Glomerular endothelial cell (primary cell): ENCODE measurements around a stretch of chr17.

DNA sequence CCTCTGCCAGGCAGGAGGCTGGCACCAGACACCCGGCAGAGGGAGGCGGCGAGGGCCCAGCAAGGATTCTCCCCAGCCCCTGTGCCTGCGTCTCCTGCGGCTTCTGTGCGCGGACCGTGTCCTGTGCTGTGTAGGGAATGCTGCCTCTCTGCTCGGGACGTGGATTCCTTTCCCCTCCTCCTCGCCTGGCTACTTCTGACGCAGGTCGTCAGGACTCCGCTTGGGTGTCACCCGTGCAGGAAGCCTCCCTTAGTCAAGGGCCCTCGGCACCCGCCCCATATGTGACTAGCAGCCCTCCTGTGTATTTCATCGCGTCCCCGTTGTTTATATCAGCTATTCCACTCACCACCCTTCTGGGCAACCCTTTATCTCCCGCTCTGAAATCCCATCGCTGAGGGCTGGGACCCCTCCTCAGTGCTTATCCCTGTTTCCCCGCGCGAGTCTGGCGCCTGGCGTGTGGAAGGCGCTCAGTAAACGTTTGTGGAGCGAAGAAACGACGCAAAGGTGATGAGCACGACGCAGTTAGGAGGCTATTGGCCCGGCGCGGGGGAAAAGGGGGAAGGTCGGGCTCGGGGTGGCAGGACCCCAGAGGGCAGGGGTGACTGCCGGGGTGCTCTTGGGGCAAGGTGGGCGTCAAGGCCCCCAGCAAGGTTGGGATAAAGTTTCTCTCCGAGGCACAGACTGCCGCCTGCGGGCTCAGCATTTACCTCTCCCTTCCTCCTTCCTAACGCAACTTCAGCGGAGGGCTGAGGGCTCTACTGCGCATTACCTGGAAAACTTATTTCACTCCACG is 3.3 kb upstream of the CCDC200 start:
- RAMPAGE, long total RNA = no peak

- RAMPAGE, long total RNA = no peak
Observed at GRCh38 chr17:43290987-43291431, 62.6 kb upstream of the CCDC200 start.

- RAMPAGE, long total RNA = start-site peak on the minus strand at chr17:43361355-43361362, 119 and 117 reads in 2 replicates
Observed at GRCh38 chr17:43360734-43361536, 37.9 kb upstream of the ARL4D start.

DNA sequence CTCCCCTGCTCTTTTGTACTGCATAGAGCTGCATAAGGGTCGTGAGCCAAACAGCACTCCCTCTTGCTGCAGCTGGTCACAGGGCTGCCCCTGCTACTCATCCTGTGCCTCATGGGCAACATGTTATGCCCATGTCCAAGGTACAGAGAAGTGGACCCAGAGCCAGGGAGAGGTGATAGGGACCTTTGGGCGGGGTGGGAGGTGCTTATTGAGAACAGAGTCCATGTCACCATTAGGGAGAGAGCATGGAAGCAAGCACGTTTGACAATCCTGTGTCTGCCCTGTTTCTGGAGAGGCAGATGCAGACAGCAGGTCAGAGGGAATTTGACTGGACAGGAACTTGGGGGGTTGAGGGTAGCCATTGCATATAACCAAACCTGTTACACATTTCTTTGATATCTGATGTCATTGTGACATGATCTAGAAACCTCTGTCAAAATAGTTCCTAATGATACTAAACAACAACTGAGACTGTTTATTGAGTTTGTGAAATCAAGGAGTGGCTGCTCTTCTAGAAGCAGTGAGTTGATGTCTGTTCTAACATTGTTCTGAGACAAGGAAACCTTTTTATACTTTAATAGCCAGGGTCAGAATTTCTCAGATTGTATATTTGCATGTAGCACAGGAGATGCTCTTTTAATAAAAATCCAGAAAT is 14.3 kb upstream of the ARL4D start:
- RAMPAGE, long total RNA = no peak

DNA sequence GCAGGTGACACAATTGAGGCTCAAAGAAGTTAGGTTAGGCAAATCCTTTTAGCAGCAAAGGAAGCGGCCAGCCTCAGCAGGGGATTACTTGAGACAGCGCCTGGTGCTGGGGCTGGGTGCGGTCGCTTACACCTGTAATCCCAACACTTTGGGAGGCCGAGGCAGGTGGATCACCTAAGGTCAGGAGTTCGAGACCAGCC is 18.7 kb upstream of the DHX8 start:
- RAMPAGE, long total RNA = no peak

DNA sequence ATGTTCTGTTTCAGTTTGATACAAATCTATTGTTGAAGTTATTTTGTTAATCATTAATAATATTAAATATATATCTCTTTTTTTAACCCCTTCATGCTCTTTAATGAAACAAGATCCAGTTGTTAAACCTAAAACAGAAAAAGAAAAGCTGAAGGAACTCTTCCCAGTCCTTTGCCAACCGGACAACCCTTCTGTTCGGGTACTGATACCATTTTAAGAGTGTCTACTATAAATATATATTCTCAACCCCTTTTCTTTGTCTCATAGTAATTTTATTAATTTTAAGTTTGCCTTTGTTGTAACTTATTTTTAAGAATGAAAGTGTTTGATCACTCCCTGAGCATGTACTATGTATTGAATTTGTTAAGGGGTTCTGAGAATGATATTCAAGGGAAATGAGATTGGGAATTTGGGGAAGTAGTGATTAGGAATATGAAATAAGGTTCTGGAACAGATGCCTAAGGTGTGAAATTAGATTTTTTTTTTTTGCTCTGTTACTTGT is 7.3 kb downstream of the DHX8 start:
- RAMPAGE, long total RNA = no peak

DNA sequence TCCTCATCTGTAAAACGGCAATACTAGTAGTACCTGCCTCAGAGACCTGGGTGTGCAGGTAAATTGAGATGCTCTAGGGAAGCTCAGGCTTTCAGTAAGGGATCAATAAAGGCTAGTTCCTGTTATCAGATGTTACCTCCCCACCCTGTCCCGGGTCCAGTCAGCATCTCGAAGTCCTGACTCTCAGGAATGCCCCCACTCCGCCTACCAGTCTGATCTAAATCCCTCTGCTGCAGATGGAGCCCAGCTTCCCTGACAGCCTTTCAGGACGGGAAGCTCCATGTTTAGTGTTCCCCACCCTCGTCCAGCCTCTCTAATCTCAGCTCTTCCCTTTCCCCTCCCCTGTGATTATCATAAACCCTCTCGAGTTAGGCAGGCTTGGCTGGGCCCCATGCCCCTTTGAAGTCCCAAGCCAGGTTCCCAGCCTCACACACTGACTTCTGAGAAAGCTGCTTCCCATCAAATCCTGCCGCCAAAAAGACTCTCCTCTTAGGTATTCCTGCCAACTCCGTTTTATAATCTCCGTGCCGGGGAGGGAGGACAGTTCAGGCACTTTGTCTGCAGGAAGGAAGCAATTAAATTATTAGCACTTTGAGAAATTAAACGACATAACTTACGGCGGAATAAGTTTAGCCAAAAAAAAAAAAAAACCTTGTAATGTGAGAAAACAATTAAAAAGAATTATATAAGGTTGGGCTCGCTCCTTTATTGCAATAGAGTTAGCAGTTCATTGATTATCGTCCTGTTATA is 16.6 kb upstream of the ETV4 start:
- RAMPAGE, long total RNA = no peak

- RAMPAGE, long total RNA = no peak
Observed at GRCh38 chr17:43658913-43659515, 2.7 kb downstream of the MEOX1 start.

DNA sequence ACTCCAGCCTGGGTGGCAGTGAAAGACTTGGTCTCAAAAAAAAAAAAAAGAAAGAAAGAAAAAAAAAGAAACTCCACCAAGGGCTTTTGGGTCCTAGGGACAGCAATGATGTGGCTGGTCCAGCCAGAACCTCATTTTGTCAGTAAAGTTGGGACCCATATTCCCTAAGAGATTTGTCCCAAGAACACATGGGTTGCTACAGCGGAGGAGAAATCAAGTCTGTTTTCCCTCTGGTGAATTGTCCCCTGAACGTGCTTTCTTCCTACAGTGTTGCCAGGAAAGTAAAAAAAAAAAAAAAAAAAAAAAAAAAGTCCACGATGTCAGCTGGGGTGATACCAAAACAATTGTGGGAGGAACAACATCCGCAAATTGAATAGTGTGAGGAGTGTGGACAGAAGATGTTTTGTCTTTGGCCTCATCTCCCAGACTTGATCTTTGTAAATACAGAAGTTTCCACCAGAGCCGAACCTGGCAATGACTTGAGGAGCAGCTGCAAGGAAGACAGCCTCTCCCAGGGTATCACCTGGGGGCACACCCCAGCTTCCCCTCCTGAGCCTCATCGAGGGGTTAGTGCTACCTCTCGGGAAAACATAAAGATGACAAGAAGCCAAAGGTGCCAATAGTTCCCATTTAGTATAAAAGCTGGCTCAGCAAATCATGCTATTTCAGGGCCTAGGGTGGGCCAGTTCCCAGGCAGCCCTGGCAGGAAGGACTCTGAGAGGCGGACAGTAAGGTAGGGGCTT is 46.5 kb downstream of the SOST start:
- RAMPAGE, long total RNA = no peak

- RAMPAGE, long total RNA = no peak
Observed at GRCh38 chr17:43758368-43758617, 298 bp downstream of the SOST start.

DNA sequence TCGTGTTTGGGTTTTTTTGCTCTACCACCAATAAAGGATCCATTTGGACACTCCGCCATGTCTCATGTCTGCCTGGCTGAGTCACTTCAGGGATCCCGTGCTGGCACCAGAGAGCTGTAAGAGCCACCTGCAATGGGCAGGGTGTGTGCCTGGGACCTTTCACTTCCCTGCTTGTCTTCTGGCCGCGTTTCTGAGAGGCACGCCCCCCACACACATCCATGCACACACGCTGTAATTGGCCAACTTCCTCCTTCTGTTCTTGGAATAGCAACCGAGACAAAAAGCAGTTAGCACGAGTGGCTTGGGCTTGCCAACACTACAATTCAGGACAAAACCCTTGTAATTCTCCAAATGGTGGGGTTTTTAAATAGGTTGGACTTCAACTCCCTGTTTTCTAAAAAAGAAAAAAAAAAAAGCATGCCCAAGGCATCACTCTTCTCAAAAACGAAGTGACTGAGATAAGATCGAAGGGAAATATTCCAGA is 9.9 kb upstream of the SOST start:
- RAMPAGE, long total RNA = no peak

DNA sequence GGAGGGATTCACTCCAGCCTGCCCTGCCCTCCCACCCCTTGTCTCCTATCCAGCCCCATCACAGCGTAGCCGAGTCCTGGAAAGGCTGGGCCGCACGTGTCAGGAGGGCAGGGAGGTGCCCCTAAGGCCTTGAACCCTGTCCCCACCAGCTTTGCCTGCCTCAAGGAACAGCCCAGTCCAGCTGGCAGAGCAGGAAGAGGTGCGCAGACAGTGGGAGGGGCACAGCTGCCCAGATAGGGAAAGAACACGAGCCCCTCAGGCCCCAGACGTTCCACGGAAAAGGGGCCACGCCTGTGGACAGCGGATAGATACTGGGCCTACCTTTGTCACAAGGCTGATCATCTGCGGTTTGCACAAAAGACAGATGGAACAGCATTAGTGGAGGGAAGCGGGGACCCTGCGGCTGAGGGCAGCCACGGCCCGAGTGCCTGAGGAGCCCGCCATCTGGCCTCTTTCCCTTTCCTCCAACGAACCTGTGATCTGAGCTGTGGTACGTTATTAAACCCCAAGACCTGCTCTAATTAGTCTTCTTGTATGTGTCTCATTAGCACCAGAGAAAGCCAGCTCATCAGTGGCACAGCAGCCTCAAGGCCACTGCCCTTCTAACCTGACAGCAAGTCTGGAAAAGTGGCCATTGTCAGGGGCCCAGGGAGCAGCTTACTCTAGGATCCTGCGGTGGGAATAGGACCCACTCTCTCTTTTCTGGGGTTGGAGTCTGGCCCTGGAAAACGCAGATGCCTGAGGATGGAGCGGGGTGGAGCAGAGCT is 16.4 kb downstream of the MPP3 start:
- RAMPAGE, long total RNA = no peak

DNA sequence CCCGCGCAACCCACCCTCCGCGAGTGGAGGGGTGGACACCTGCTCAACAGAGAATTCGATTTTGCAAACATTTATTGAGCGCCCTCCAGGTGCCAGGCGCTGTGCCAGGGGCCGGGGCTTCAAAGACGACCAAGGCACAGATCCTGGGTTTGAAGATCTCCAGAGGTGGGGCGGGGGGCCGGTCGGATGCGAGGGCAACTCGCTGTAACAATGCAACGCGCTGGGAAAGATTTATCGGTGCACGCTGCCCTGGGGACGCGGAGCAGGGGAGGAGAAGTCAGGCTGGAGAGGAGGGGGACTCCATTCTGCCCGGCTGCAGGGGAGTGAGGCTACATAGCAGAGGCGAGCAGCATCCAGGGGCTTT is 465 bp upstream of the MPP3 start:
- RAMPAGE, long total RNA = no peak

DNA sequence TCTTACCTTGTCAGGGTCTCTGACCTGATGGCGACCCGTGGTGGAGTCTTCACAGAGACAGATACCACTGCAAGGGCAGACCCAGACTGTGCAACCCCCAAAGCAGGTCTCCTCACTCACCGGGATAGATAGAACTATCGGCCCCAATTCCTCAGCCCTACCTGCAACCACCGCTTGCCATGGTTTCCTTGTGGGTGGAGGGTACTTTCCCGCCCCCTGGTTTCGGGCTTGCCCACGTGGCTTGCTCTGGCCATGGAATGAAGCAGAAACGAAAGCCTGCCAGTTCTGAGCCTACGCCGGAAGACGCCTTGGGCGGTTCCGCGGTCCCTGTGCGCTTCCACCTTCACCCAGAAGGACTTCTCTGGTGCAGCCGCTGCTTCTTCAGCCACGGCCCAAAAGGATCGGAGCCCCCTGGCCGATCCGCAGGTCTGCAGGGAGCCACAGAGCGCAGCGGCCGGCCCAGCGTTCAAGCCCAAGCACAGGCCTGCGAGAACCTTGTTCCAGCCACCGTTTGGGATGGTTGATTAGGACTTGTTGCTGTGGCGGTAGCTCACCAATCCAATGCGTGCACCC is 9.9 kb upstream of the MPP2 start:
- RAMPAGE, long total RNA = no peak

GRCh38 chr17:44006263-44006948 is 2.0 kb downstream of the NAGS start:
- RAMPAGE, long total RNA = no peak

DNA sequence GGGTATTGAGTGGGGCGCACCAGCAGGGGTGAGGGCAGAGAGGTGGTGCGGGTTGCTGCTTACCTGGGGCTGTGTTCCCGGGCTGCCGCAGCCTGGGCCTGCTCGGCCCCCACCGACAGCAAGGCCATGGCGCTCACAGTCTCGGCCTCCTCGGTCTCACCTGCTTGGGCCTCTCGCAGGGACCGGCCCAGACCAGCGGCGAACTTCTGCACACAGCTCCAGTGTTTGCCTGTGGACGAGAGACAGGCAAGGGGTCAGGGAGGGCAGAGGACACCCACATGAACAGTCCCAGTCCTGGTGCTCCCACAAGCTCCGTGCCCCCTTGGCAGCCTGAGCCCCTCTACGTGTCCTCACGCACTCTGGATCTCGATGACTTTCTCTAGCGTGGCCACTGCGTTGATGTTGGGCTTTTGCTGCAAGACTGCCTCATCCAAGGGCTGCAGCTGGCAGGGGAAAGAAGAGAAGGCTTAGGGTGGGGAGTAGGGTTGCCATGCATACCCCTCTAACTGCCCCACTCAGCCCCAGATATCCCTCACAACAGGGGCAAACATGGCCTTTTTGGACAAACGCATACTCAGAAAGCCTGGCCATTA is 8.0 kb downstream of the G6PC3 start:
- RAMPAGE, long total RNA = no peak

- RAMPAGE, long total RNA = no peak
Observed at GRCh38 chr17:44092222-44092564, 21.7 kb downstream of the G6PC3 start.

DNA sequence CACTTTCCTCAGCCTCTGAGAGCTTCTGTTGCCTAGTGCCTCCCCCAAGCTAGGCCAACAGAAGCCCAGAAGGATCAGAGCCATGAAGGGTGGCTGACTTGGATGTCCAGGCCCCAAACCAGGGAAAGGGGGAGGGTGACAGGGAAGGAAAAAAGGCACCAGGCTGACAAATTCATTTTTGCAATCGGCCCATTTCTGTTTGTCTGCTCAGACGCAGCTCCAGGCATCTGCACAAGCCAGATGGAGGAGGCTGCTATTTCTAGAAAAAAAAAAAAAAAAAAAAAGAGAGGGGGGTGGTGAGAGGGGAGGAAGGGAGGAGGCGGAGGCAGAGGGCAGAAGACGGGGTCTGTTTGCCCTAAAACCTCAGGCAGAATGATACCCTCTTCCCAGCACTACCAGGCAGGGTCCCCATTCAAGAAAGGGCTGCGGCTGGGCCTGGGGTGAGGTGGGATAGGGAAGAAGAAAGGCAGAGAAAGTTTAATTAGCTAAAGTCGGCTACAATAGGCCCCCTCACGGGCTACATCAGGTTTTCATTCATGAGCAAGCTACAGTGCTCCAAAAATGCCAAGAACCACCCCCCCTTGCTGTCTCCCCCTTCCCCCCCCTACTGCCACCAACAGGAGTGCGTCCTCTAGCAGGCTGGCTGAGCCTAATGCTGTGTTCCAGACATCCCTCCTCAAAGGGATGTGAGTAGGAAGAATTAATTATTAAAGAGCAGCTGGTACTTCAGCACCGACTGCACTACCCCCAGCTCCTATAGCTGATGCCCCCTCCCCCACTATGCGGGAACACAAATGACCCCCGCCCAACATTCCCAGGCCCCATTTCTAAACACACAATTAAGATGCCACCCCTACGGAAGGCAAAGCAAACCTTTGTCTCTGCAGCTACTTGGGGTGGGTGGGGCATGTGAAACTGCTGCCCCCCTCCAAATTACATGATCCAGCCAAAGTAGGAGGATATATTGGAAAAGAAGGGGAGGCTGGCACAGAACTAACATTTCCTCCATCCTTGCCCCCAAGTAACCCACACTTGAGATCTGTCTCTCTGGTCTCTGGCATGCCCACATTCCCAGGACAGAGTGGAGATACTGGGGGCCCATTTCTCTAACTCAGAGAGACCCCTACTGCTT is 2.2 kb downstream of the HDAC5 start:
- RAMPAGE, long total RNA = no peak

DNA sequence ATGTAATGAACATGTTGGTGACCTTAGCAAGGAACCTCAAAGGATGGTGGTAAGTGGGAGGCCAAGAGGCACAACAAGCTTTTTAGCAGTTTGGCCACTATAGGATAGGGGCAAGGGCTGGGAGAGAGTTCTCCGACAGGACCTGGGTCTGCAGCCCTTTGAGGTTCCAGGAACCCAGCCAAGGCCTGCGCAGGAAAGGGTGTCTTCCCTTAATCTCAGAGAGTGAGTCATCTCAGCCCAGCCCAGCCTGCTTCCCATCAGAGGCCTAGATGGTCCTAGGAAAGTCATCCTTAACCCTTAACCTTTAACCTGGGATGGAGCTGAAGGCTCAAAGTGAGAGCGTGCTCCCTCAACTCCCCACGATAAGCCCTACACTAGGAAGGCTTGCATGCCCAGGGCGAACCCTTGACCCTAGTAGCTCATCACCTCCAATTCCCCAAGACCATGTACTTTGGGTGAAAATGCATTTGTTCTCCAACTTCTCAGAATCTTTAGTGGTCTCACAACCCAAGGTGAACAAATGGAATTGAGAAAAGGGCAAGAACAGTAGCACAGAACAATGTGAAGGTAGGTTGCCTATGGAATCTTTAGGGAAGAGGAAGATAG is 4.7 kb upstream of the ATXN7L3 start:
- RAMPAGE, long total RNA = no peak

DNA sequence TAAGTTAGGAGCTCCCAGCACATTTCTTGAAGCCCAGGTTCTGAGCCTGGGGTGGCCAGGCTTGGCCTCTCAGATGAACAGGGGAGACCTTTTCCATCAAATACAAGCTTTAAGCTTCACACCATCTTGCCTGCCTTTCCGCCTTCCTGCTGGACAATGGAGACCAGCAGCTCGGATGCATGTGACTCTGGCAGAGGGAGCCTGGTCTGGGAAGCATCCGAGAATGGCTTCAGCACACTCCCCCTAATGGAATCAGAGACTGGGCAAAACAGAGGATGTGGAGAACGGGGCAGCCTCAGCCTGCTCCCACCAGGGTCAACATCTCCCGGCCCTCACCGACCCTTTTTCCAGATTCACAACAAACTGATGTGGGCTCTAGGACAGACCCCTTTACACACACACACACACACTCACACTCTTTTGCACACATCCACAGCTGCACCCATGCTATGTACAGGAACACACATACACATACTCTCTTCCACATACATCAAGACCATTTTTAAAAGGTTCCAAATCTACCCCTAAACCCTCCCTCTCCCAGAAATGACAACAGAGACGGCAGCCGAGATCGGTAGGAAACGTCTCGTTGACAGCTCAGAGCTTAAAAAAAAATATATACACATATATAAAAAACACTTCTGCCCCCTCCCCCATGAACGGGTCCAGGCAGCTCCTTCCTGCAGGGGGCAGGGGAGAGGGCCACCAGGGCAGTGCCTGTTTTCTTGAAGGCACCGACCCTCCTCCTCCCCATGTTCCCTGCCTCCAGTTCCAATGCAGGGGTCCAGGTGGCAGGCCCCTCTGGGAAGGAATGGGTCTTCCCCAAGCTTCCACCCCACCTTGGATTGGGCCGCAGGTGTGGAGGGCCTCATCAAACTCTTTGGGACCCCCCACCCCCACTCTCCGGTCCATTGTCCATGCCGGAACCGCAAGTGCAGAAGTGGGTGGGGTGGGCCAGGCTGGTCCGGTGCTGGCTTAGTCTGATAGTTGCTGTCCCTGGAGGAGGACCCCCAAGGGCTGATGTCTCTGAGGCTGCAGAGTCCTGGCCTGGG is 6.7 kb upstream of the ATXN7L3 start:
- RAMPAGE, long total RNA = no peak